ENCODE results near the genes GTF2B and GBP6.

- PRO-cap, result no peak
- RAMPAGE, long total RNA, 4 experiments, result no peak in any of the 4 experiments
These were observed 18.4 kb downstream of the CLCA1 start for GRCh38 chr1:86486885-86487715.

DNA sequence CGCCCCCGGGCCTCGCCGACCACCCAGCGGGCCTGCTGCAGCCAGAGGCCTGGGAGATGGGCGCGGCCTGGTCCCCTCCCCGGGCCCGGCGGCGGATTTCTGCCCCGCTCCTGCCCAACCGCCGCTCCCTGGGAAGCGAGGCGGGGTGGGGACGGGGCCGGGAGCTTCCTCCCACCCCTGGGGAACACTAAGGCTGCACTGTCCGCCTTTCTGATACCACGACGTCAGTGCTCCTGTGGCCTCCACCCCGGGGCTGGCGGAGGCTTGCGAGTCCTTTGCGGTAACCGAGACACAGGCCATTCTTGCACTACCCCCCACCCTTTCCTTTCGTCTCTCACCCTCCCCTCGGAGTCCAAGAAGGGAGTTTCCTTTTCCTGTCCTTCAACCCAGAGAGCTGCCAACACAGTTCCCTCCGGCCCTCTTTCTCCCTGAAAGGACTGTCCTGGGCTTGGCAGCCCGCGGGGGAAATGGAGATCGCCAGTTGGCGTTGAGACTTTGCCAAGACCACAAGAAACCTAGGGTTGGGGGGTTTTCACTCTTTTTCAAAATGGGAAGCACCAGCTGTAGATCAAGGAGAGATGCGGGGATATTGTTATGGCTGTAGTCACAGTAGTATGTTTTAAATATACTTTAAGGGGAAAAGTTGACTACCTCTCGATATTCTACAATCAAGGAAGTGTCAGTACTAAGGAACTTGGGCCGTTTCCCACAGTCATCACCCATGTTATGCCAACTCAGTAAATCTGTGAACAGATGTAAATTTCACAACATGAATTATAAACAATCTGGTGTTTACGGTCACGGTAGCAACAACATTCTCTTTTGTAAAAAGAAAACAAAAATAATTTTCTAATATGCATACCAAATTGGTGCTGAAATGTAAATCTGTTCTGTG, 917 bp downstream of the SH3GLB1 start:
- PRO-cap, result bidirectional peak, plus-strand start at position 201 of the sequence, minus-strand start at position 101 of the sequence; bidirectional peak, plus-strand start at position 480 of the sequence, minus-strand start at position 336 of the sequence
- RAMPAGE, long total RNA, 4 experiments, result no peak in any of the 4 experiments

DNA sequence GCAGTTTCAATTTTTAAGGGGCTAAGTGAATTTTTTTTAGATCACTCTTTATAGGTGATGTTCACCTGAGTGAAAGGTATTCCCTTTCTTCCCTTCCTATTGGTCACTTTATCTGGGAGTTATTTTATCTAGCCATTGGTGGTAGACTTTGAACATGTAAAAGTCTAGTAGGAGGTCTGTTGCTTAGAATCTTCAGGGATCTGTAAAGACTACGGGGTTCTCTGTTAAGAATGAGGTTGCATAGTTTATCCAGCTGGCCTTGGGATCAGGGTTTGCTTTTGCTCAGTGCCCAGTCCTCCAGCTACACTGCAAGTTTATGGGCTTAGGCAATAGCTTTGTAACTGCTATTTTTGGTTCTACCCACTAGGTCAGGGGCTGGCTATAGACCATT, 9.7 kb downstream of the SH3GLB1 start:
- PRO-cap, result no peak
- RAMPAGE, long total RNA, 4 experiments, result no peak in any of the 4 experiments

DNA sequence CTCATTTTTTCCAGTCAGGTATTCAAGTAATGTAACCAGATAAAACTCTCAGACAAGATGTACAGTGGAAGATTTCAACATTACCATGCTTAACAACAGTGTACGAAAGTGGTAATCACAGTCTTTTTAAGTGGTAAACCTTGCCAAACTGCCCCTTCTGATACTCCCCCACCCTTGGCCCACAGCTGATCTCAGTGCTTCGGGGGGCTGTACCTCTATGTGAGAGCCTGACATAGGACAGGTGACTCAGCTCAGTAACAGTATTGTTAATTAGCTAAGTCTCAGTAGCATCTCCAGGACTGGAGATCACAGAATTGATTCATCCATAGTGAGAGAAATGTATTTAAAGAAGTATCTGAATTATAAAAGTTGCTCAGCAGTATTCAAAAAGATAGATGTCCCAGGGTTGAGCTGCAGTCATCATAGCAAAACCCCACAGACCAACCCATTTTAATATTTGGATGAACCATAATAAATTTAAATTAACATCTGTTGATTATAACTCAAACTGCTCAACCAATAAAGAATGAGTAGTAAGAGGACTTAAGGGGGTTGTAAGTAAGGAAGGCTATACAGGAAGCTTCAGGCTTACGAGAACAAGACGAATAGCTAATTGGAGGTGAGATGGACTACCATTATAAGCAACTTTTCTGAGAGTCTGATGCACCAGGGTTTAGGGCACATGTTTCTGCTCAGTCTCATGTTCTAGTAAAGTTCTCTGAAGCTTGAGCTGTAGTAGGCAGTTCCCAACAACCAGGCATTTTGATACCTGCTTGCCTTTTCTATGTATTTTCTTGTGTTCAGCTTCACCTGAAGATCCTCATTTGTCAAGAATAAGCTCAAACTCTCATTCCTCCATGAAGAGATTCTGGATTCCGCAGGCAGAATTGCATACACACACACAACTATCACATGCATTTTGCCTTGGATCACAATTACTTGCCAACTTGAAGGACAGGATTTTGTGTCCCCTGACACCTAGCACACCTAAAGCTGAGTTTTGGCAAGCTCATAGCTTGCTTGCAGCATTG, 45.0 kb downstream of the SH3GLB1 start:
- PRO-cap, result no peak
- RAMPAGE, long total RNA, 4 experiments, result no peak in any of the 4 experiments

DNA sequence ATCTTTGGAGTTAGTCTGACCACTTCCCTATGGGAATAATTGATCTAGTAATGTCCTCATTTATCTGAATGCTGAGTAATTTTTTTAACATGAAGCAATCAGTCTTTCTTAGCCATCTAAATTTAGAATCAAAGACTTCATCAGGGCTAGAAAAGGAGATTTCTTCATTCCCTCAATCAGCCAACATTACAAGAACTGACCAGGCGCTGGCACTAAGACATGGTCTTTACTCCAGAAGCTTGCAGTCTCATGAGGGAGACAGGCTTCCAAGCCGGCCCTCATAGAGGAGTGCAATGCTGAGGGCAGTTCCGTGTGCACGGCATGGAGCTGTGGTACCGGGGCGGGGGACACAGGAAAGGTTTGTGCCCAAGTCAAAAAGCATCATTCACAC, 84.5 kb downstream of the SH3GLB1 start:
- PRO-cap, result no peak
- RAMPAGE, long total RNA, 4 experiments, result no peak in any of the 4 experiments

- PRO-cap, result no peak
- RAMPAGE, long total RNA, 4 experiments, result no peak in any of the 4 experiments
These were observed 53.5 kb downstream of the SELENOF start for GRCh38 chr1:86860404-86860901.

- PRO-cap, result no peak
- RAMPAGE, long total RNA, 4 experiments, result no peak in any of the 4 experiments
These were observed 19.9 kb downstream of the HS2ST1 start for GRCh38 chr1:86934238-86934795.

DNA sequence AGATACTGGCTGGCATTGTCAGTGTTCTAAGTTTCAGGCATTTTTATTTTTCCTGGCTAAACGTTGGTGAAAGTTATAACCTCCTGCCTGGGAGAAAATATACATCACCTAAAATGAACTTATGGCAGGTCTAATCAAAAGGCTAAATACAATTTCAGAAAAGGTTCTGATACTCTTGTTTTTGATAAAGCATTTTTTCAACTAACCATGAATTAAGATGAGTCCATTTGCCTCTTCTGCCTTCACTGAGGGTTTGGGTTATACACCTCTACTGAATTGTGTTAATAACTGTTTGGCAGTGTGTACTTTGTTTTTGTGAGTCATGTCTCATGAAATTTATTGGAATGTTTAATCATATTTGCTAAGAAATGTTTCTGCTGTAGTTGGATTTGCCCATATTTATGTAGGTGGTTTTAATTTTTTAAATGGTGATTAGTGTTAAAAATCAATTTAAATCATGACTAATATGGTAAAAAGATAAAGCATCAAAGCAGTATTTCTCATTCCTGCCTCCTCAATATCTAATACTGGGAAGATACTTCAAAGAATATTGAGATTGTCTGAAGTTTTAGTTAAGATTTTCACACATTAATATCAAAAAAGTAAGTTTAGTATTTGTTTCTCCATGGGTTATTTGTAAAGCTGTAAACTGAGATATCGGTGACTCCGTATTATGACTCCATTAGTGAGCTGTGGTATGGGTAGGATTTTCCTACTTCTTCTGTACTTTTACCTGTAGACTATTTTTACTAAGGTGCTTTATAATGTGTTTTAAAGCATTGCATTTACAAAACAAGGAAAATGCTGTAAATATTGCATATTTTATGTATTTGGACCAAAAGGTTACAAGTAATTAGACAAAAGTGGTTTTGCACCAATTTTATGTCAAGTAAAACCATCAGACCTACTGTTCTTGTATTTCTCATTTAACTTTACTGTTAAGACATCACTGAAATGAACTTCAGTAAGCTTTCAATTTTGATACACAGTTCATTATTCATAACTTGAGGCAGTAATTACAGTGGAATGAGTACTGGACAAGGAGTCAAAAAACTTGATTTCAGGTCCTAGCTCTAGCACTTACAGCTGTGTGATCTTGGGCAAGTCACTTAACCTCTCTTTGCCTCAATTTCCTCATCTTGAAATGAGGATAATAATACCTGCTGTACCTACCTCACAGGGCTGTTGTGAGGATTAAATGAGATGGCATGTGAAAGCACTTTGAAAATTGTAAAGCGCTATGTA, 190.8 kb downstream of the HS2ST1 start:
- PRO-cap, result no peak
- RAMPAGE, long total RNA, 4 experiments, result no peak in any of the 4 experiments

DNA sequence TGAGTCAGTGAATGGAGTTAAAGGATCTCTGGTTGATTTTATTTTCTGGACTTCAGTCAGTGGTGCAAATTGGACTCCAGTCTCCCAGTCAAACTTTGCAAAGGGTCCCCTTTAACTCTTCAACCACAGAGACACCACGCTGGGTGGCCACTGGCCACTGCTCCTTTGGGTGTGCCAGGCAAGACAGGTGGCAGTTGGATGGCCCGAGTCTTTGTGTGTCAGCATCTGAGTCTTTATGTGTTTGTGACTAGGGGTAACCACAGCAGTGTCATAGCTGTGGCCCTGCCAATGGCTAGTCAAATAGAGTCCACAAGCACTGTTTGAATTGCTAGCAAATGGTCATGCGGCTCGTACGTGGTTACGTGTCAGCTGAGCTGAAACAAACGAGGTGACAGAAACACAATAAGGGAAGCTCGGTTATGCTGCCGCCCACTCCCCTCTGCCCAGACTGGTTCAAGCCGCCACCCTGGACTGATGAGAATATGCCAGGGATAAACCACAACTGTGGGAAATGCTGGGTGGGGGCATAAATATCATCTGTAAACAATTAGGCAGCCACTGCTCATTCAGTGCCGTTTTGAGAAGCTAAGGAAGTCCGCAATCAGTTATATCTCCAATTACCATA, 174.3 kb upstream of the LMO4 start:
- PRO-cap, result no peak
- RAMPAGE, long total RNA, 4 experiments, result no peak in any of the 4 experiments

- PRO-cap, result no peak
- RAMPAGE, long total RNA, 4 experiments, result no peak in any of the 4 experiments
These were observed 497.9 kb downstream of the LMO4 start for GRCh38 chr1:87826574-87827000.

DNA sequence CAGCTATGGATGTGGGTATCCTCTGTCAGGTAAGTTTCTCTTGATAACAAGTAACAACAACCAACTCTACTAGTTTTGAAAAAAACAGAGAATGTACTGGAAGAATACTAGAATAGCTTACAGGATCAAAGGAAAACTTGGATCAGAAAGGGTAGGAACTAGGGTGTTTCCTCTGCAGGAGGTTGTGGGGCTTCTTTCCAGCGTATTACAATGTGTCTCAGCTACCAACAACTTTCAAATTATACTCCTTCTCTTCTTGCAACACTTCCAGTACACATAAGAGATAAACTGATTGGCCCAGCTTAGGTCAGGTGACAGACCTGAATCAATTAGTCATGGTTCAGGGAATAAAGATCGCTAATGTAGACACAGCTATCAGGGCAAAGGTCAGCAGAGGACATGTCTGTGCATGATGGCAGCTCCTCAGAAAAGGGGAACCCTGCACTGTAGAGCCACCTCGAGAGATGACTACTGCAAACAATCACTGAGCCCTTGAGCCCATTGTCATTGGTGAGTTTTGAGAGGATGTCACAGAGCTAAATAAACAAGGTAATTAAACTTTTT, 36.9 kb upstream of the PKN2 start:
- PRO-cap, result no peak
- RAMPAGE, long total RNA, 4 experiments, result no peak in any of the 4 experiments

GRCh38 chr1:88794352-88794629, 97.1 kb downstream of the GTF2B start:
- PRO-cap, result no peak
- RAMPAGE, long total RNA, 4 experiments, result no peak in any of the 4 experiments

GRCh38 chr1:88891087-88892317, at the start of gene GTF2B:
GTF2B (minus strand) TSS chr1:88891567.
- PRO-cap, result bidirectional peak, plus-strand start at chr1:88891498, minus-strand start at chr1:88891476; bidirectional peak, plus-strand start at chr1:88891793, minus-strand start at chr1:88891567
- RAMPAGE, long total RNA, 4 experiments, result start-site peak on the minus strand in 4 of 4 experiments, at chr1:88891520-88891567 at its widest, 97 to 1,742 reads per replicate

DNA sequence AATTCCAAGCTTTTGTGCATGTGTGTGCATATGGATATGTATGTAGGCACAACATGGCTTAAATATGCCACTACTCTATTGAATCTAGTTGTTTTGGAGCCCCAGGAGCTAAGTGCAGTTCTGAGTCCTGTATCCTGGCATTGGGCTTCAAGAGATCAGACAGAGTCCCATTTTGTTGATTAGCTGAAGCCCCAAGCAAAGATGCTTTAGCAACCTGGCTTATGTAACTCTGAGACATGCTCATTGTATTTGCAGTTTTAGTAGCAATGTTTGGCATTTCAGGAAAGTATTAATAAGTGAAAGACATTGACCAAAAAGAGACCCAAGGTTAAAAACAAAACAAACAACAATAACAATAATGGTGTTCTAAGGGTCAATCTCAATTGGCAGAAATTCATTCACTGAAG, 18.4 kb upstream of the GTF2B start:
- PRO-cap, result no peak
- RAMPAGE, long total RNA, 4 experiments, result no peak in any of the 4 experiments

DNA sequence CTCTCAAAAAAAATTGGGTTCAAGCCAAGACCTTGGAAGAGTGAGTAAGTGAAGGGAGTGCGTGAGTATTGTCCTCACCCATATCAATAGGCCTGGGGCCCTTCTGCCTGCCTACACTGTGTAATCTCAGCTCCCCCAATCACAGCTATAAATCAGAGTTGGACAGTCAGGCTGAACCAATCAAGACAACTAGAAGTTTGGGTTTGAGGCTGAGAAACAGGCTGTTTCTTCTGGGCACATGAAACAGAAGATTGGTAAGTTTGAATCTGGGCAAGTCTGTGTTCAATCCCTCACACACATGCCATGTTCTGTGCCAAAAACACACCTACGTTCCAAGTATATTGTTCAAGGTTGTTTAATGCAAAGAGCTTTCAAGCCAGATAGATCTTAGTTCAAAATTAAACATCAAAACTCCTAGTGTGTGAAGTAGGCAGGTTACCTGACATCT, 7.2 kb downstream of the KYAT3 start:
- PRO-cap, result no peak
- RAMPAGE, long total RNA, 4 experiments, result no peak in any of the 4 experiments

DNA sequence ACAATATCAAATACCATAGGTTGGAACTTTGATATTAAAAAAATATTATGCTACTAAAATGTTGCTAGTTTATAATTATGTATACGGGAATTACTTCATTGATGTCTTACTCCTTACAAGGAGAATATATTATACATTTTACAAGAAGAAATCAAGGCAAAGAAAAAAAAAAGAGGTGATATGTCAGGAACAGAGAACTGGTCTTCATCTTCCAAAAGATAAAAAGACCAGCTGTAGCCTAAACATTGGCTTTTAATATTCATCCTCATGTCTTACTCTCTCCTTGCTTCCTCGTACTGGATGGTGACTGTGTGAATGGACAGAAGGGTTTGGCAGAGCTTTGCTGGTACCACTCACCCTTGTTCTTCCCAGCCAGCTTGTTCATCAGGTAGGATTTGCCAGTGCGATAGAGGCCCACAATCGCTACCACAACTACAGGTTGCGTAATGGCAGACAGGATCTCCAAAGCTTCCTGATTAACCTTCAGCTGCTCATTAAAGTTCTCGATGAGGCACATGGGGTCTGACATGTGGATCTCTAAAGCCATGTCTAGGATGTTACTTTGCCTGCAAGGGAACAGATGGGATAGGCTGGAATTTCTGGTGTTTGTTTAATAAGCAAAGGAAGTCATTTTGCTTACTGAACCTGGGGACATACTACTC, 3.5 kb downstream of the GBP5 start:
- PRO-cap, result no peak
- RAMPAGE, long total RNA, 4 experiments, result no peak in any of the 4 experiments

- PRO-cap, result no peak
- RAMPAGE, long total RNA, 4 experiments, result no peak in any of the 4 experiments
These were observed at the start of gene GBP6 for GRCh38 chr1:89363543-89364713. GBP6 (plus strand) TSS chr1:89364059.

GRCh38 chr1:89582568-89583164, 50.3 kb upstream of the LRRC8C start:
- PRO-cap, result no peak
- RAMPAGE, long total RNA, 4 experiments, result no peak in any of the 4 experiments

- PRO-cap, result no peak
- RAMPAGE, long total RNA, 4 experiments, result no peak in any of the 4 experiments
These were observed 3.3 kb downstream of the LRRC8C start for GRCh38 chr1:89635973-89636918.

GRCh38 chr1:89906459-89907209, 85.8 kb downstream of the LRRC8D start:
- PRO-cap, result no peak
- RAMPAGE, long total RNA, 4 experiments, result no peak in any of the 4 experiments